Measurements from ENCODE around the genes LIMCH1 and KCTD8.

DNA sequence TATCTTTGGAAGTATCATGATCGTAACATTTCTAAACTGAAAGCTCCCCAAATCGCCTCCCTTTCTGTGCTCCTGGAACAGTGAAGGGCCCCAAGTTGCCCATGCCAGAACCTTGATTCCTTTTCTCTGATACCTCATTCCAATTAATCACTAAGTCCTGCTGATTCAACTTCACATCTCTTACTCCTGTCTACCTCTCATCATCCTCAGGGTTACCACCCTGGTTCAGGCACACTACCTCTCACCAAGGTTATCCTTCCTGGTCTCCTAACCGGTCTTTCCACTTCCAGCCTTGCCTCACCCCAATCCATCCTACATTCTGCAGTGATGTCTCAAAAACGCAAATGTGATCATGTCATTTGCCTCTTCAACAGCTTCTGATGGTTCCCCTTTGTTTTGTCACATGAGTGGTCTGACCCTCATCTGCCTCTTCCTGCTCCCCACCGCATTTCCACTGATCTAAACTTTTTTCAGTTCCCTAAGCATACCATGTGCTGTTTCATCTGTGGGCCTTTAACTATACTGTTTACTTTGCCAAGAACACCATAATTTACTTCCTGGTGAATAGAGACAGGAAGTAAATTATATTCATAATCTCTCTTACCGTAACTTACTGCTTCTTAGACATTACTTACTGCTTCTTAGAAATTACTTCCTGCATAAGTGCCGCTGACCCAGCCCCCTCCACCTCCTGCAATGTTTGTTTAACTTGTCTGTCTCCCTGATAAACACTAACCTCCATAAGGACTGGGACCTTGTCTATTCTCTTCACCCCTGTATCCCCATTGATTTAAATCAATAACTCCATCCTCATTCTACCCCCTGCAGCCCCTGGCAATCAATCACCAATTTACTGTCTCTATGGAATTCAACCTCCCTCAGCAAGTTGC lies 27.1 kb upstream of the NSUN7 start:
- PRO-cap, result no peak
- RAMPAGE, long total RNA, 4 experiments, result no peak in any of the 4 experiments

DNA sequence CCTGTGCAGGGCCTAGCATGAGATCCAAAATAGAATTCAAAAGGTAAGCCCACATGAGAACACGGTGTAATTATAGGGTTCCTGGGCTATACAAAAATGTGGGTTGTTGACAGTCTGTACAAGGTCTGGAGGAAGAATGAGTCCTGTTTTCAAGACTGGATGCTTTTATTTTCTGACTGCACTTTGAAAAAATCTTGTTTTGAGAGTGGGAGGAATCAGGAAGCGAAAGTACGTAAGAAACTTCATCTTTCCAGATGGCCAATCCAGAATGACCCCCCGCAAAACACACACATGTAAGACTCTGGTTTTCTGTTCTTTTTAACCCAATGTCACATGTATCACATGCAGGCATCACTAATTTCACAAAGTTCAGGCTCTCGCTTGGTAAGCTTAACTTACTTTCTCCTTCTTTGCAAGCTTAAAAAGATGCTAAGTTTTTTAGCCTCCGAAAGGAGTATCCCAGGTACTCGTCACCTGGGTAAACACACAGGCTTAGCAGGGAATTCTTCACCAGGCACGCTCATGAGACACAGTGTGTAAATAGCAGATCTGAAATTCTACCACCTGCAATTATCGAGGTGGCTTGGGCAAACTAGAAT lies 90.5 kb downstream of the NSUN7 start:
- PRO-cap, result no peak
- RAMPAGE, long total RNA, 4 experiments, result no peak in any of the 4 experiments

DNA sequence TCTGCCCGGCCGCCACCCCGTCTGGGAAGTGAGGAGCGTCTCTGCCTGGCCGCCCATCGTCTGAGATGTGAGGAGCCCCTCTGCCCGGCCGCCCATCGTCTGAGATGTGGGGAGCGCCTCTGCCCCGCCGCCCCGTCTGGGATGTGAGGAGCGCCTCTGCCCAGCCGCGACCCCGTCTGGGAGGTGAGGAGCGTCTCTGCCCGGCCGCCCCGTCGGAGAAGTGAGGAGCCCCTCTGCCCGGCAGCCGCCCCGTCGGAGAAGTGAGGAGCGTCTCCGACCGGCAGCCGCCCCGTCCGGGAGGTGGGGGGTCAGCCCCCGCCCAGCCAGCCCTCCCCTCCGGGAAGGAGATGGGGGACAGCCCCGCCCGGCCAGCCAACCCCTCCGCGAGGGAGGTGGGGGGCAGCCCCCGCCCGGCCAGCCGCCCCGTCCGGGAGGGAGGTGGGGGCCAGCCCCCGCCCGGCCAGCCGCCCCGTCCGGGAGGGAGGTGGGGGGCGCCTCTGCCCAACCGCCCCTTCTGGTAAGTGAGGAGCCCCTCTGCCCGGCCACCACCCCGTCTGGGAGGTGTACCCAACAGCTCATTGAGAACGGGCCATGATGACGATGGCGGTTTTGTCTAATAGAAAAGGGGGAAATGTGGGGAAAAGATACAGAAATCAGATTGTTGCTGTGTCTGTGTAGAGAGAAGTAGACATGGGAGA lies 165.1 kb downstream of the APBB2 start:
- PRO-cap, result unidirectional peak, minus-strand start at position 262 of the sequence
- RAMPAGE, long total RNA, 4 experiments, result no peak in any of the 4 experiments

GRCh38 chr4:41255765-41256558 lies 766 bp upstream of the UCHL1 start:
- PRO-cap, result no peak
- RAMPAGE, long total RNA, 4 experiments, result no peak in any of the 4 experiments

- PRO-cap, result no peak
- RAMPAGE, long total RNA, 4 experiments, result no peak in any of the 4 experiments
Measured at GRCh38 chr4:41378311-41378948, 121.7 kb downstream of the UCHL1 start.

DNA sequence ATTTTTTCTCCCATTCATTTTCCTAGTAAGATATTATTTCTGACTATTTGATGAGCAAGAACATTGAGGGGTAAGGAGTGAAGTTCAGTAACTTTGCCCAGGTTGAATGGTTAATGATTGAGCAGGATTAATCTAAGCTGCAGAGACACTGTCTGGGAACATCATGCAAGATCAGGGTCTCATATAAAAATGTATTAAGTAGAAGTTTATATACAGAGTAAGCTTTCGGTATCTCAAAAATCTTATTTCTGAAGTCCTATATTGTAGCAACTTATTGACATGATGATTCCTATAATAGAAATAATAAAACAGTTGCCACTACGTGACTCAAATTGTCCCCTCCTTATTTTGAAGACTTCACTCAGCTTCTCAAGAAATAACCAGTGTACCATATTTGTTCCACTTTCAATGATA lies 102.3 kb upstream of the LIMCH1 start:
- PRO-cap, result no peak
- RAMPAGE, long total RNA, 4 experiments, result no peak in any of the 4 experiments

DNA sequence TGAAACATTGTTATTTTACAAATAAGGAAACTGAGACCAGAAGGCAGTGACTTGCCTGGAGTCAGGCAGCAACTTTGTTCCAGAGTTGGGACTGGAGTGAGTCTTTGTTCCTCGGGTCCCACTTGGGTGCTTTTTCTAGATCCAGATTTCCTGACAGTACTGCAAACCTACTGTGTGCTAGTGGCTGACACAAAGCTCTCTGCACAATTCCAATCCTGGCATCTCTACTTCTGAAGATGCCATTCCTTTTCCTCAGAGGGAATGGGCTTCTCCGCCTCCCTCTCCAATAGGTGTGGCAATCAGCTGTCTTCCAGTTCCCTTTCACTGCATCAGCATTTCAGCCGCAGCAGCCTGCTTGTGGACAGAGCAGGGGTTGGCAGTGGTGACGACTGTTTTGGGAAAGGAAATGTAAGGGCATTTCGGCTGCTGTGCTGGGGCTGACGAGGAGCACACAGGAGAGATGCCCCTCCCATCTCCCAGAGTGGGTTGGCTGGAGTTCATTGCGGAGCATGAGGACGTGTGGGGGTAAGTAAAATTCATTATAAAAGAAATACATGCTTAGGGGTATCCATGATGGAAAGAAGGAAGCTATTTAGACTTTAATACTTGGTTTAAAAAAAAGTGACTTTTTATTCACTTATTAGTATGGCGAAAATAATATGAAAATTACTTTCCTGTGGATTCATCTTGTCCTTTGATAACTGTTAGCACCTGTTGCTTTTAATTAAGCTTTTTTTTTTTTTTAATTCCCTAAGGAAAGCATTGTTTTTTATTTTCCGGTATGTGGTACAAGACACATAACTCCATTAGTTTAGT lies at the start of gene LIMCH1:
Gene LIMCH1 (plus strand): TSS at position 332 of the 816 bp plus-strand sequence.
- PRO-cap, result bidirectional peak, plus-strand start at position 479 of the sequence, minus-strand start at position 359 of the sequence
- RAMPAGE, long total RNA, 4 experiments, result start-site peak on the plus strand in 1 of 4 experiments, centred at positions 339 to 458 of the sequence, 43 to 45 reads per replicate

- PRO-cap, result no peak
- RAMPAGE, long total RNA, 4 experiments, result no peak in any of the 4 experiments
Measured at GRCh38 chr4:41550247-41550695, 12.3 kb downstream of the LIMCH1 start.

DNA sequence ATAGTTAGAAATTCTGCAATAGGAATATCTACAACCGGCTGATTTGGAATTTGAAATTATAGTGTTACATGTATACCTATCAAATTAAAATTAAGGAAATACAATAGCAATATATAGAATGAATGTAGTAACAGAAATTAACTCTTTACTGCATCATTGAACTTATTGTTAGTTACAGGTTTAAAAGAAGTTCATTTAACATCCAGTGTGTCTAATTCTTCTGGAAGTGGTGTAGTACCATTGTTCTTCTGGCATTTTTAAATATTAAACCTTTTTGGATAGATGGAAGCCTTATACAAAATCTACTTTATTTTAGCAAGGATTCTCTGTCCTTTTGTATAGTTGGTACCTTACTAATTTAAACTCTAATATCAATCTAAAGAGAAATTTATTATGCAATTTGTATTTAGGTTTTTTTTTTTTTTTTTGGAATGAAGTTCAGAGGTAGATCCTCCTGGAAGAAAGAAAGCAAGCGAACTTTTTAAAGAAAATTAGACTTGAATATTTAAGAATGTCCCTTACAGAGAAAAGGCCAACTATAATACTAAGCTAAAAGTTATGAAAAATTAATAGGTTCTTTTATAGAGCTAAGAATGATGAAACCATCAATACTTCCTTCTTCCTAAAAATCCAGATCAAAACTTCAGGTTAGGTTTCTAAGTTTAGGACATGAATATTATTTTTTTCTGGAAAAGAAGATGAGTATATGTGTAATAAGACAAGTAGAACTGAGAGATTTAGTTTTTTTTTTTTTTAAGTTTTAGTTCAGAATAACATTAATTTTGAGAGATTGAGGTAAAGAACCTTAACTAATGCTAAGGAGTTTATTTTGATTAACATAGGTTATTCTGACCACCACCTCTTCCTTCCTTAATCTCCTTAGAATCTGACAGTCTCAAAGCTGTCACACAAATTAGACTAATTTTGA lies 21.9 kb downstream of the TMEM33 start:
- PRO-cap, result no peak
- RAMPAGE, long total RNA, 4 experiments, result no peak in any of the 4 experiments

- PRO-cap, result no peak
- RAMPAGE, long total RNA, 4 experiments, result no peak in any of the 4 experiments
Measured at GRCh38 chr4:42150585-42151262, 1.7 kb downstream of the BEND4 start.

DNA sequence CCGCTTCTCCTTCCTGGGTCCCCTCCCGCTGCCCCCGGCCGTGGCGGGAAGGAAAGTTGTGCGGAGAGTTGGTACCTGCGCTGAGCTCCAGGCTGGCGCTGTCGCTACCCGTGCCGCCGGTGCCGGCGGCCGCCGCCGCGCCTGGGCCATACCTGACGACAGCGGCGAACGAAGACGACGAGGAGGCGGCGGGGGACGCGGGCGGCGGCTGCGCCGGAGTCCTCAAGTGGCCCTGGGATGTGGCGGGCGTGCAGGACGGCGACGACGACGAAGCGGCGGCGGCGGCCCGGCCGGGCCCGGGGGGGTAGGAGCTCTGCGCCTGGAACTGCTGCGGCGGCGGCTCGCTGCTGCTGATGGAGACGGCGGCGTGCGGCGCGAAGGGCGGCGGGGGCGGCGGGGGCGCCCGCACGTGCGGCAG lies 864 bp downstream of the BEND4 start:
- PRO-cap, result no peak
- RAMPAGE, long total RNA, 4 experiments, result no peak in any of the 4 experiments

DNA sequence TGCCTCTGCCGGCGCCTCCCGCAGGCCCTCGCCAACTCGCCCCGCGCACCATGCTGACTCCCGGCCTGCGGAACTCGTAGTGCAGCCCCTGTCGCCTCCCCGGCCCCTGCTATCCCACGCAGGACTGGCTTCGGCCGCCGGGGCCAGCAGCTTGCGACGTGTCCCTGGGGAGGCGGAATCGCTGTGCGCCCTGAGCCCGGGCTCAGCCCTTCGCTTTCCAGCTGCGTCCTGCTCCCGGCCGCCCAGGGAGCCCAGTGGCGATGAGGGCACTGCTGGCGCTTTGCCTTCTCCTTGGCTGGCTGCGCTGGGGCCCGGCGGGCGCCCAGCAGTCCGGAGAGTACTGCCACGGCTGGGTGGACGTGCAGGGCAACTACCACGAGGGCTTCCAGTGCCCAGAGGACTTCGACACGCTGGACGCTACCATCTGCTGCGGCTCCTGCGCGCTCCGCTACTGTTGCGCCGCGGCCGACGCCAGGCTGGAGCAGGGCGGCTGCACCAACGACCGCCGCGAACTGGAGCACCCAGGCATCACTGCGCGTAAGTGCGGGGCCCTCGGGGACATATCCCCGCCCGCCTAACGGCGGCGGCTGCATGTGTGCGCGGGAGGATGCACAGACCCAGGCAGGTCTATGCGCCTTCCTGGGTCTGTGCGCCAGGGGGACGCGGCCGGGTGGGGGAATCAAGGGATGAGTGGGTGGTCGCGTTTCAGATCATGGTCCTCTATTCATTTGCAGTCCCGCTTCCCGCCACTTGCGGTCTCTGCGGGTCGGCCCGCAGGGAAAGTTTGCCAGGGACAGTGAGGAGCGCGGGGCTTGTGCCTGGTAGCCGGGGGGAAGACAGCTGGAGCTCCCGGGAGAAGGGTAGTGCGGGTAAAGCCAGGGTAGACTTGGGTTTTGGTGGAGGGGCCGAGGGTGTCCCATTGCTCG lies 772 bp downstream of the SHISA3 start:
- PRO-cap, result bidirectional peak, plus-strand start at position 334 of the sequence, minus-strand start at position 256 of the sequence; bidirectional peak, plus-strand start at position 590 of the sequence, minus-strand start at position 514 of the sequence
- RAMPAGE, long total RNA, 4 experiments, result no peak in any of the 4 experiments

DNA sequence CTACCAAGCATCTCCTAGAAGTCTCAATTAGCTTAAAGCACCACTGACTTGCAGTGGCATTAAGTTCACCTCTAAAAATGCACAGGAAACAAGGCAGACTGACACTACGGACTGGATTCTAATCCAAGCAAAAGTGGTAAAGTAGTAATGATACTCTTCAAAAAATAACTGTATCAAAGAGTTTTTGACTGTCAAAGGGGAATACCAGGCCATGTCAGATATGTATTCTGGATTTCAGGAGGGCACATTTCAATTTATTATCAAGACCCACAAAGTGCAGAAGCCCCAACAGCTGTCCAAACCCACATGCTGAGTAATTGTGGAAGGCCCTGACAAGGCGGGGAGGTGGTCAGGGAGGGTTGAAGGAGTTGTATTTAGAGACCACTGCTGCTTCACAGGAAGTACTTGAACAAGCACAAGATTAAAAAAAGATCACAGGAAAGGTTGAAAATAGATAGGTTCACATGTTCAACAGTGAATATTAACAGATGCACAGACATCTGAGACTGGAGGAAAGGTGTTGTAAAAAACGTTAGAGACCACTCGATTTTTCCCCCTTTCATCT lies 18.0 kb downstream of the ATP8A1 start:
- PRO-cap, result no peak
- RAMPAGE, long total RNA, 4 experiments, result no peak in any of the 4 experiments

DNA sequence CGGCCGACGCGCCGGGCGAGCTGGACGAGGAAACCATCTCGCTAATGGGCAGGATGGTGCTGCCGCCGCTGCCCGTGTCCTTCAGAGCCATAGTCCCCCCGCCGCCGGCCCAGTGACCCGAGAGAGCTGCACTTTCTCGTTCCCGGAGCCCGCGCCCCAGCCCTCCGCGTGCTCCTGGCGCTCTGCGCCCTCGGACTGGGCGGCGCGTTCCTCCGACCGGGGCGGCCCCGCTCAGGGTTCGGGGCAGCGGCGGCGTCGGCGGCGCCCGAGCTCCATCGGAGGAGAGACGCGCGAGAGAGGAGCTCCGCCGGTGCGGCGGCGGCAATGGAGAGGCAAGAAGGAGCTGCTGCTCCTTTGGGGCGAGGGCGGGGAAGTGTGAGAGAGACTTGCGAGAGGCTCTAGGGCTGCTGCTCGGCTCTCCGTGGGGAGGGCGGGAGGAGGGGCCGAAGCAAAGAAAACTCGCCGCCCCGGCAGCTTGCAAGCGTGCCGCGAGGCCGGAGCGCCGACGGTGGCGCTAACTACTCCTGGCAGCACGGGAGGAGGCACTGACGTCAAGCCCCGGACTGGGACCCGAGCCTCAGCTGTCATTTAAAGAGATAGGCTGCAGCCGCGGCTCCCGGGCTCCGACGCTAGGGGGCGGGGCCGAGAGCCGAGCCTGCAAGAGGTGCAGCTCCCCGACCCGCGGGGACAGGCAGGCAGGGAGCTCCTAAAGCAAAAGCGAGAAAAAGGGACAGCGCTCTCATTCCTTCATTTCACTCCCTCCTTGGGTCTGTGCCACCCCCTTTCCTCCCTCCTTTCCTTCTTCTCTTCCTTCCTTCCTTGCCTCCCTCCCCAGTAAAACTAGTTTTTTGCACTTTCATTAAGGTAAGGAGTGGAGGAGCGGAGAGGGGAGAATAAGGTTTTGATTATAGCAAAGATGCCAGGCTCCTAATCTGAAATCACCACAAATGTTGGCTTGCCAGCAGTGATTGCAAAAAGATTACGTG lies at the start of gene KCTD8:
Gene KCTD8 (minus strand): TSS at position 377 of the 986 bp plus-strand sequence.
- PRO-cap, result bidirectional peak, plus-strand start at position 275 of the sequence, minus-strand start at position 197 of the sequence; bidirectional peak, plus-strand start at position 687 of the sequence, minus-strand start at position 375 of the sequence
- RAMPAGE, long total RNA, 4 experiments, result no peak in any of the 4 experiments

DNA sequence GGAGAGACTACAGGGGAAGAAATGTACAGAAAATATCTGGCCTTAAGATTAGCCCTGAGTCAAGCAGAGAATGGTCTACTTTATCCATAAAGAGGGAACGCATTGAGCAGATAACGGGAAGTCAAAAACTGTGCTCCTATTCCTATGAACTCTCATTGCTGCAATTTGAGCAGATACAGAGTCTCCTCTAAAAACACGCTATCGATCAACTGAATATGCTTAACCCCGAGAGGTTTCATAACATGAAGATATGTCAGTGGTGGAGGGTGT lies 133.4 kb downstream of the CORIN start:
- PRO-cap, result no peak
- RAMPAGE, long total RNA, 4 experiments, result no peak in any of the 4 experiments

- PRO-cap, result no peak
- RAMPAGE, long total RNA, 4 experiments, result no peak in any of the 4 experiments
Measured at GRCh38 chr4:47705333-47705934, 132.4 kb downstream of the CORIN start.

DNA sequence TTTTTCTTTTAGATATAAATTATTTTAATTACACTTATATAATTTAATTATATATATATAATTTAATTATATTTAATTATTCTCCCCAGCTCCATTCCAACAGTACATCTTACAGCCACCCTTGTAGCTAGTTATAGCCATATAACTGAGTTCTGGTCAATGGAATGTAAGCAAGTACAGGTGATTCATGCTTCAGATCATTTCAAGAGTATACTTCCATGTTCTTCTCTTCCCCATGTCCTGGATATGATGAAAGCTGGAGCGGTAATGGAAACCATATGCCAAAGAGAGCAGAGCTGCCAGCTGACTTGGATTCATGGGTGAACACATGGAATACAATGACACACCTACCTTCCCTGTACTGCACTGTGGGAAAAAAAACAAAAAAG lies 17.4 kb upstream of the CORIN start:
- PRO-cap, result no peak
- RAMPAGE, long total RNA, 4 experiments, result start-site peak on the minus strand in 1 of 4 experiments, centred at position 241 of the sequence, 8 reads per replicate

DNA sequence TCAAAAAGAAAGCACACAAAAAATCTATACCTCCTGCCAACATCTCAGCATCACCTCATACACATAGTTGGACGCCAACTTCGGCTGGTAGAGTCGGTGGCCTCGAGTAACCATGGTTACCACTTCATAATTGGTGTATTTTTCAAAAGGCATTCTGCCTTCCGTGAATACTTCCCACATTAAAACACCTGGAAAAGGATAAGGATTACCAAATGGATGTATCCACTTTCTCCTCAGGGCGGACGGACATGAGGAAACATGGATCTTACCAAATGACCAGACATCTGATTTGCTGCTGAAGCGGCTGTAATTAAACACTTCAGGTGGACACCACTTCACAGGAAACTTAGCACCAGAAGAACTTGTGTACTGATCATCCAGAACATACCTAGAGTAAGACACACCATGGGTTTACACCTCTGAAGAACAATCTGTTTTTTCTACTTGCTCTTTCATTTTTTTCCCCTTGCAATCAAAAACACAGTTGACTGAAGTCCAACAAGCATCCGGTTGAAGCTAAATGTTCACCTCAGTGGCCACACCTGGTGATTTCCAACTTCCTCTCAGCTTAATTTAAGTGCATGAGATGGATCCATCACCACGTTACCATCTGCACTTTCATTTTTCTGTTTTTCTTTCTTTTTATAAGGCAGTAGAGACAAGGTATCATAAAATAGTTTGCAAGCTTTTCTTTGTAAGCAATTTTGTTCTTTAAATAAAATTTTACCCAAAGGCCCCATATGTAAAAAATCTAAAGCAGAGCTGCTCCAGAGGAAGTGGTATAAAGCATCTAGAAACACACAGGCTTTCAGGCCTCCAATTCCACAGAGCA lies 4.8 kb upstream of the TXK start:
- PRO-cap, result no peak
- RAMPAGE, long total RNA, 4 experiments, result no peak in any of the 4 experiments

- PRO-cap, result no peak
- RAMPAGE, long total RNA, 4 experiments, result no peak in any of the 4 experiments
Measured at GRCh38 chr4:48210883-48211307, 58.7 kb downstream of the TEC start.

GRCh38 chr4:48342499-48342874 lies 1.2 kb downstream of the SLAIN2 start:
- PRO-cap, result no peak
- RAMPAGE, long total RNA, 4 experiments, result no peak in any of the 4 experiments

Measured in gastroesophageal sphincter (tissue), 4 donors.